Hepatocyte (in vitro differentiated cells and primary cell): Measurements from ENCODE around the gene TTYH3.

DNA sequence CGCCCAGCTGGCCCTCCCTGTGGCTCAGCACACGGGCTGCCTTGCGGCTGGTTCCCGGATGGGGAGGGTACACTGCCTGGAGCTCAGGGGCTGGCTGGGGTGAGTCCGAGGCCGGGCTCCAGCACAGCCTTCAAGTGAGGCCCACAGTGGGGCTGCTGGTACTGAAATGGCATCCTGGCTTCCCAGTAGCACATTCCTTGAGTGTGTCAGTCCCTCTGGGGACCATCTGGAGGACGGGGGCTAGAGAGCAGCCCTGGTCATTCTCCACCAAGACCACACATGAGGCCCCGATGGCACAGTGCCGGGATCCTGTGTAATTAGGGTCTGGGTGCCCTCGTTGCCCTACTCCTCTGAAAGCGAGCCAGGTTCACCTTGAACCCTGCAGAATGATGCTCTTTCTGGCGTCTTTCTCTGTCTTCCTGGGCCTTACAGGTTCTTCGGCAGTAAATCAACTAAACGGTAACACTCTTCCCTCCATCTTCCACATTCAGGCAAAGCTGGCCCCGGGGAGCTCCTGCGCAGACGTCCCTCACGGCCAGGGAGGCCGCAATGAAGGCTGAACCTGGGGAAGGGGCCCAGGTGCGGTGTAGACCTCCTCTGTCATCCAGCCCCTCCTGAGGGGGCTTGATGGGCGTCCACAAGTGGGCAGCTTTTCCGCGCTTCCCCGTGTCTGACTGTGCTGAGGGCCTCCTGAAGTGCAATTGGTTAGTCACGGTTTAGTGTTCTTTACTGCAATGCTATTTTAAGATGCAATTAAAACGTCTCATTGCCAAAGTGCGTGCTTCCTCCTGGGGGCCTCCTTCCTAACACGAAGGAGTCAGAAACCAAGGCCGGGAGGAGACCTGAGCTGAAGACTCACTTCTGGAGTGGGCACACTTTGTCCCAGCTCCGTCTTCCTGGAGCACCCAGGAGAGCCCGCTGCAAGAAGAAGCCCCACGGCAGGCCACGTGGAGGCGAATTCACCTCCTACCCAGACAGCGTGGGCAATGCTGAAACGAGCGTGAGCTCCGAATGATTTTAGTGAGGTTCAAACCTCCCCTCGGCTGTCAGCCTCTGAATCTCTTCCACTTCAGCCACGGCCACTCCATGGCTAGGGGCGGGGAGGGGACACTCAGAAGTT is 173.1 kb downstream of the ELFN1 start:
- RAMPAGE, long total RNA = no peak
- RRBS = 88% methylated on average over 3 of the region's 41 CpGs

DNA sequence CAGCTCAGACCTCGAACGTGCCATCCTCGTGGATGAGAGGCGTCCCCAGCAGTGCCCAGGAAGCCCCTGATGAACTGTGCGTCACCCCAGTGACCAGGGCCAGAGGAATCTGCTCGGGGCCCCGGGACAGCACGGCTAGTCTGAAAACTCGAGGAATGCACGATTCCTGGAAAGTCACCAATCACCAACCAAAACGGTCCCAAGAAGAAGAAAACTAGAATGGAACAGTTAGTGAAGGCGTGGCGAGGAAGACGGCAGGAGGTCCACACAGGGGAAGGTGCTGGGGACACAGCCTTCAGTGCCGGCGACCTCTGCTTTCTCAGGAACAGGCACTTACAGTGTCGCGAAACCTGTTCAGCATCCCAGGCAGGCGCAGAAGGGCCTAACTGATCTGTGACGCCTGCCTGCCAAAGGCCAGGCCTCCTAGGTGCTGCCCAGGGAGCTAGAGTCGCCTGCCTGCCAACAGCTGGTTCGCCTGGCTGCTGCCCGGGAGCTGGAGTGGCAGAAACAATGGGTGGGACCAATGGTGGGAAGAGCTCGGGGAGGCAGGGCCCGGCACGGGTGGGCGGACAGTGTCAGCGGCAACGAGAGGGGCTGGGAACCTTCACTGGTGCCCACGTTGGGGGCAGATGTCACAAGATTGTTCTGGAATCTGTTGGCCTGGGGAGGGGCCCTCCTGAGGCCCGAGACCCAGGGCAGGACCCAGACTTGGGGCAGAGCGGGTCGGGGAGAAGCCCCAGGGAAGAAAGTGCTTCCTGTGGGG is 181.5 kb downstream of the ELFN1 start:
- RAMPAGE, long total RNA = no peak
- RRBS = 60% methylated on average over 4 of the region's 33 CpGs

DNA sequence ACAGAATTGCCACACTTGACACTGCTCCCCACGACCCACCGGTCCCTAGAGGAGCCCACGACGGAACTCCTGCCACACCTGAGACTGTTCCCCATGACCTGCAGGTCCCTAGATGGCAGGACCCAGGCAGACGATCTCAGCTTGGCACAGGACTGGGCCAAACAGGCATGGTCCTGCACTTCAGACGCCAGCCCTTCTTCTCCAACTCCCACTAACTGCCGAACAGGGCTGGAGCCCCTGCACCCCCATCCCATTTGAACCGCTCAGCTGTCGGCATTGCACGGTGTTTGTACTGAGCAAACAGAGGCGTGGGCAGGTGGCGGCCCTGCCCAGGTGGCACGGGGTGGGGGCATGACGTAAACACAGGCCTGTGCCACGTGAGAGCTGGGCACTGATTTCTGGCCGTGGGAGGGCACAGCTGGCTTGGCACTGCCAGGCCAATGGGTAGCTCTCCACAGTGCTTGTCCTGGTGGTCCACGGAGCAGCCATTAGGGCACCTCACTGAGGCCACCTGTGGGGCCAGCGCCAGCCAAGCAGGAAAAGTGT is 258.4 kb downstream of the ELFN1 start:
- RAMPAGE, long total RNA = no peak
- RRBS = no CpG with 5 or more reads among the region's 18 CpGs

DNA sequence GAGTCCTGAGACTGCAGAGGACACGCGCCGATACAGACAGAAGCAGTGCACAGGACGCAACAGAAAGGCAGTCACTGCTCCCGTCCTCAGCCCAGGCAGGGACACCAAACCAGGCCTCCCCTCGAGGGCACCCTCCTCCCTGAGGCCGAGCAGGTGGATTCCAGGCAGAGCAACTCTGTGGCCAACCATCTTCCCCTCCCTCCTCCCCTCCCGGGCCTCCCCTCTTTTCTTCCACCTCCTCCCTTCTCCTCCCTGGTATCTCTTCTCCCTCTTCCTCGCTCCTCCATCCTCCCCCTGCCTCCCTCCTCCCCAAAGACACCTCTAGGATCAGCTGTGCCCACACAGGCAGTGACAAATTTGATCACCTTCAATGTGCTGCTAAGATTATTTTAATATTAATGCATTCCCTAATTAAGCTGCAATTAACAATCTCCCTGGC is 258.9 kb downstream of the ELFN1 start:
- RAMPAGE, long total RNA = no peak
- RRBS = no CpG with 5 or more reads among the region's 9 CpGs

GRCh38 chr7:1938317-1938920 is 268.3 kb downstream of the ELFN1 start:
- RAMPAGE, long total RNA = no peak
- RRBS = no CpG with 5 or more reads among the region's 14 CpGs

DNA sequence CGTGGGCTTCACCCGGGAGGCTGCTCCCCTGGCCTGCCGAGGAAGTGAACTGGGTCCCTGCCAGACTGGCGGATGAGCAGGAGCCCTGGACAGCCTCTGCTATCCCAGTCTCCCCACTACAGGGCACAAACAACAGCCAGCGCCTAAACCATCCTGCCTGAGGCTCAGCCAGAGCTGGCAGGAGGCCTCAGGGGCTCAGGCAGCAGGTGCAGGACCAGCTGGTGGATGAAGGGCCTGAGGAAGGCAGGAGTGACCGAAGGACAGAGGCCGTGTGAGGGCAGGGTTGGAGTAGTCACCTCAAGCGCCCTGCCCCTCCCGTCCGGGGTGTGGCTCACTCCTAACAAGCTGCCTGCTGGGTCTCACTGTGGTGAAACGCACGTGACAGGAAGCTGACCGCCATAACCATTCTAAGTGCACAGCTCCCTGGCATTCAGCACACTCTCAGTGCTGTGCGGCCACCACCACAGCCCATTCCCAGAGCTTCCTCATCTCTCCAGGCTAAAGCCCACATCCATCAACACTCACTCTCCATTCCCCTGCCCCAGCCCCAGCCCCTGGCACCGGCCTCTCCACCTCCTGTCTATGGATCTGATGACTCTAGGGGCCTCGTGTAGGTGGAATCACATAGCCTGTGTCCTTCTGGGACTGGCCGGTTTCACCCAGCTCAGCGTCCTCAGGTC is 281.1 kb downstream of the ELFN1 start:
- RAMPAGE, long total RNA = no peak
- RRBS = 100% methylated on average over 2 of the region's 18 CpGs

- RAMPAGE, long total RNA = no peak
- RRBS = 91% methylated on average over 4 of the region's 20 CpGs
Observed at GRCh38 chr7:2069973-2070585, 162.7 kb downstream of the MAD1L1 start.

- RAMPAGE, long total RNA = no peak
- RRBS = no CpG with 5 or more reads among the region's 30 CpGs
Observed at GRCh38 chr7:2079485-2080468, 153.0 kb downstream of the MAD1L1 start.

- RAMPAGE, long total RNA = no peak
- RRBS = no CpG with 5 or more reads among the region's 23 CpGs
Observed at GRCh38 chr7:2259004-2259471, 17.0 kb downstream of the NUDT1 start.

DNA sequence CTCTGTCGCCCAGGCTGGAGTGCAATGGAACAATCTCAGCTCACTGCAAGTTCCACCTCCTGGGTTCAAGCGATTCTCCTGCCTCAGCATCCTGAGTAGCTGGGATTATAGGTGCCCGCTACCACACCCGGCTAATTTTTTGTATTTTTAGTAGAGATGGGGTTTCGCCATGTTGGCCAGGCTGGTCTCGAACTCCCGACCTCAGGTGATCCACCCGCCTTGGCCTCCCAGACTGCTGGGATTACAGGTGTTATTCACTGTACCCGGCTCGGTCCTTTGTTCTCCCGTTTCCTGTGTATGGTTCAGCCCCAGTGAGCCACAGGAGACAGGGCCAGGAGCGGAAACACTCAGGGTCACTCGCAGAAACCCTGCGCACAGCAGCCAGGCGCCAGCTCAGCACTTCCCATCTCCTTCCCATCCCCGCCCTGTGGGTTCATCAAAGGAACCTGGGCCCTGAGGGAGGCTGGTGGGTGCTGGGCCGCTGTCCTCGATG is 15.6 kb upstream of the CHST12 start:
- RAMPAGE, long total RNA = no peak
- RRBS = no CpG with 5 or more reads among the region's 18 CpGs

- RAMPAGE, long total RNA = no peak
- RRBS = 15% methylated on average over 6 of the region's 23 CpGs
Observed at GRCh38 chr7:2511187-2511967, 8.2 kb upstream of the LFNG start.

GRCh38 chr7:2524589-2525177 is 5.1 kb downstream of the LFNG start:
- RAMPAGE, long total RNA = no peak
- RRBS = 79% methylated on average over 7 of the region's 27 CpGs

DNA sequence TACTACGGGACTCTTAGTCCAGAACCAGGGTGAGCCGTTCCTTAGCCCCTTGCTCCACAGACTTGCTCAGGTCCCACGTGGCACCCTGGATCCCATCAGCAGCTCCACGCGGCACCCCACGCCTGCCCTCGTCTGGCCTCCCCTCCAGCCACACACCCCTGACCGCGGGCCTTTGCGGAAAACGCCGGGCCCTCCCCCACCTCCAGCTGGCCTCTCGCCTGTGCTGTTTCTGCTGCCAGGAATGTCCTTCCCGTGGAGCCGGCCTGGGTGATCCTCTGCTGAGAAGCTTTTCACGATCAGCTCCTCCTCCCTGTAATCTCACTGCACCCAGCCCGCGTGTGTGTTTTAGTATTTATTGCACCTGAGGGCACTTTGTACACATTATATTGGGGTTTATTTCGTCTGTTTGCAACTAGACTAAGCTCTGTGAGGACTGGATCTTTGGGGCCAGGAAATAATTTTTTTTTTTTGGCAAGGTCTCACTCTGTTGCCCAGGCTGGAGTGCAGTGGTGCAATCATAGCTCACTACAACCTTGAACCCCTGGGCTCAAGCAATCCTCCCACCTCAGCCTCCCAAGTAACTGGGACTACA is 10.6 kb upstream of the TTYH3 start:
- RAMPAGE, long total RNA = no peak
- RRBS = 4% methylated on average over 4 of the region's 19 CpGs

- RAMPAGE, long total RNA = no peak
- RRBS = 1% methylated on average over 40 of the region's 77 CpGs
Observed at GRCh38 chr7:2631748-2632368, at the start of gene TTYH3. TTYH3 (plus strand) TSS chr7:2631986.

DNA sequence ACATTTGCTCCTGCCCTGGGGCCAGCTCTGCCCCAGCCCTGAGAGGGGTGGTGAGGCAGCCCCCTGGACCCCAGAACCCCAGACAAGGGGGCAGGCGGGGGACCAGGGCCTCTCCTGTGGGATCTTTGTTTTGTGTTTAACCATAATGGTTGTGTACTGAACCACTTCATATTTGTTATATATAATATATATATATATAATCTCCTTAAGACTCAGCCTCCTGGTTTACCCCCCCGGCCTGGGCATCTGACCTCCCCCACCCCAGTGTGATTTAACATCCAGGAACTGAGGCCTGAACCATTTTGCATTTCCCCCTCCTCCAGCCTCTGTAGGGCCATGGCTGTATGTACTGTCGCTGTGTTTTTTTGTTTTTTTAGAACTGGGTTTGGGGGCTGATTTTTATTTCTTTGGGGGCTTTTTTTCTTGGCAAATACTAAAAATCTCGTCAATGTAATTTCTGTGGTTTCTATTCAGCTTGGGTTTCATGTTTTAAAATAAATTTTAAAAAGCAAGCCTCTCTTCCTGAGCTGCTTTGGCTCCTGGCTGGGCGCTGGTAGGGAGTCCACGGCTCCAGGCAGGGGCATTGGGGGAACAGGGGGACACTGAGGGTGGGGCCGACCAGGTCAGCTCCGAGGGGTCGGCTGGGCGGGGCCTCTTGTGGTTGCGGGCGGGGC is 23.6 kb upstream of the AMZ1 start:
- RAMPAGE, long total RNA = no peak
- RRBS = no CpG with 5 or more reads among the region's 12 CpGs

GRCh38 chr7:2698711-2699534 is 10.9 kb downstream of the AMZ1 start:
- RAMPAGE, long total RNA = no peak
- RRBS = 86% methylated on average over 5 of the region's 29 CpGs

- RAMPAGE, long total RNA = no peak
- RRBS = 7% methylated on average over 7 of the region's 65 CpGs
Observed at GRCh38 chr7:2716759-2718058, 29.2 kb downstream of the AMZ1 start.

DNA sequence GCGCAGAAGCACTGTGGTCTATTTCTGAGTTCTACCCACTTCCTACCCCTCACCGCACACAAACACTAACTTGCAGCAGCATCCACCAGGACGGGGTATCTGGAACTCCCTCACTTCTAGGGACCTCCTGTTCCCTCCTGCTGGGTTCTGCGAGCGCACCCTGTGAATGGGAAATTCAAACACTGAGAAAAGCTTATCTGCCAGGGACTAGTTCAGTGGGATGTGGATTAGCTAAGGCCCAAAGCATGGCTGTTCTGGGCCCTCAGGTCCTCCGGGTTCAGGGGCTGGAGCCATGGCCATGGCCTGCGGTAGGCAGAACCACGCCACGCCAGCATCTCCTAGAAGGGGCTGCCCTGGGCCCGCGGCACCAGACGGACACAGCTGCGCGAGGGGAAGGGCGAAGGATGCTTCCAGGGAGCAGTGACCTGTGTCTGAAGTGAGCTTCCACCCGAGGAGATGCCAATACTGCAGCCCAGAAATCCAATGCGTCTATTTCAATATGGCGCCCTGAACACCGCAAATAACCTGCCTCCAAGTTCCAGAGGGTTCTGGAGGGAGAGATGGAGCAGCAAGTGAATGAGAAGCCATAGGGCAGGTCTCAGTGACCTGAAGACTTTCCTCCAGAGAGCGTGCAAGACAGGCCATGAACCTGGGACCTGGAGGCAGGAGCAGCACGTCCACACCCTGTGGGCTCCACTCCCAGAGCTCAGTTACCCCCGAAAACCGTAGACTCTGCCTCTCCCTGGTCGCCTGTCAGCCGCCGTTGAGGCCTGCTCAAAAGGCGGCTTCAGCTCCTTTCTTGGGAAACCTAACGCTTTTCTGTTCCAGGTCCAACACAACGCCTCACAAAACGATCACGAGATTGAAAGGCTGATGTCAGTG is 37.2 kb downstream of the AMZ1 start:
- RAMPAGE, long total RNA = no peak
- RRBS = no CpG with 5 or more reads among the region's 31 CpGs

DNA sequence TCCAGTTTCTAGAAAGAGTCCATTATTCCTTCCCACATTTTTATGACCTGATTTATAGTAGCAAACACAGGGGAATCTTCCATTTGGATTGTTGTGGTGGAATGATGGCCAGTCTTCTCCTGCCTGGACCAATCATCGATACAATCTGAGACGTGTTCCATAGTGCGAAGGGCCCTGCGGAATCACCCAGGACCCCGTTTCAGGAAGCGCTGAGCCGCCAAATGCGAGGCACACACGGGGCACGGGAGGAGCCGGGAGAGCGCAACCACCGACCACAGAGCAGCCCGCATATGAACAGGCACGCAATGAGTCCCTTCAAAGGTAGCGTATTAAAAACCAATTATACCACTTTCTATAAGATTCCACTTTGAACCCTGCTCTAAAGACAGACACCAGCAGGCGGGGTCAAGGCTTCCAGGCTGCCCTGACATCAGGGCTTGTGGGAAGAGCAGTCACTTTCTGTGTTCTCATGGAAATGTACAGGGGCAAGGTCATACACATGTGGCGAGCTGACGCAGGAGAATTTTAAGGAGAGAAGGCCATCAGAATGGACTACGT is 46.1 kb downstream of the AMZ1 start:
- RAMPAGE, long total RNA = no peak
- RRBS = no CpG with 5 or more reads among the region's 20 CpGs

DNA sequence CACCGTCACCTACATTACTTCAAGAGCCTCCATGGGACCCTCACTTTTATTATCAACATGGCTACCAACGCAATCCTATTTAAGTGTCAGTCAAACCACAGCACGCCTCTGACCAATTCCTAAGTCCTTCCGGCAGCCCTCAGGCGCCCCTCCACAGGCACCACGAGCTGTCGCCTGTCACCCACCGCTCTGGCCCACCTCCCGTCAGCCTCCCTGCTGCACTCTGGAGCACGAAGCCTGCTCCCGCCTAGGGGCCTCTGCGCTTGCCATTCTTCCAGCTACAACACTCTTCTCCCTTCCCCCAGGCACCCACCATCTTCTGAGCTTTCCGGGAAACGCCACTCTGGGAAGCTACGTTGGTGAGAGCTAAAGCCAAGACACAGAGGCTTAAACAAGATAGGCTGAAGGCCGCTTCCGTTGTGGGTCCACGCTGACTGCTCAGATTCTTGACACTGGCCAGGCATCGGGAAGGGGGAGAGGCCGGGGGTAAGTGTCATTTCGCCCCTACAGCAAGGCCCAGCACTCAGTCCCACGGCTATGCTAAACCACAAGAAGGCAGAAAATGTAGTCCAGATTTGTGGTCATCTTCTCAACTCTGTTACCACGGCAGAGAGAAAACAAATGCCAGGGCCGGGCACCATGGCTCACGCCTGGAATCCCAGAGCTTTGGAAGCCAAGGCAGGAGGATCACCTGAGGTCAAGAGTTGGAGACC is 56.7 kb downstream of the GNA12 start:
- RAMPAGE, long total RNA = no peak
- RRBS = no CpG with 5 or more reads among the region's 25 CpGs